T47D (cell line): ENCODE measurements around a stretch of chr3.

GRCh38 chr3:212452-212942 lies 15.9 kb downstream of the CHL1 start:
- RRBS, result no CpG with 5 or more reads among the region's 5 CpGs

- RRBS, result no CpG with 5 or more reads among the region's 6 CpGs
Observed at GRCh38 chr3:3762046-3762619, 37.1 kb upstream of the LRRN1 start.

GRCh38 chr3:4417823-4418342 lies 49.2 kb downstream of the SUMF1 start:
- RRBS, result no CpG with 5 or more reads among the region's 9 CpGs

GRCh38 chr3:4584959-4585207 lies 91.7 kb downstream of the ITPR1 start:
- RRBS, result no CpG with 5 or more reads among the region's 4 CpGs

- RRBS, result no CpG with 5 or more reads among the region's 14 CpGs
Observed at GRCh38 chr3:4713704-4714667, 220.8 kb downstream of the ITPR1 start.

DNA sequence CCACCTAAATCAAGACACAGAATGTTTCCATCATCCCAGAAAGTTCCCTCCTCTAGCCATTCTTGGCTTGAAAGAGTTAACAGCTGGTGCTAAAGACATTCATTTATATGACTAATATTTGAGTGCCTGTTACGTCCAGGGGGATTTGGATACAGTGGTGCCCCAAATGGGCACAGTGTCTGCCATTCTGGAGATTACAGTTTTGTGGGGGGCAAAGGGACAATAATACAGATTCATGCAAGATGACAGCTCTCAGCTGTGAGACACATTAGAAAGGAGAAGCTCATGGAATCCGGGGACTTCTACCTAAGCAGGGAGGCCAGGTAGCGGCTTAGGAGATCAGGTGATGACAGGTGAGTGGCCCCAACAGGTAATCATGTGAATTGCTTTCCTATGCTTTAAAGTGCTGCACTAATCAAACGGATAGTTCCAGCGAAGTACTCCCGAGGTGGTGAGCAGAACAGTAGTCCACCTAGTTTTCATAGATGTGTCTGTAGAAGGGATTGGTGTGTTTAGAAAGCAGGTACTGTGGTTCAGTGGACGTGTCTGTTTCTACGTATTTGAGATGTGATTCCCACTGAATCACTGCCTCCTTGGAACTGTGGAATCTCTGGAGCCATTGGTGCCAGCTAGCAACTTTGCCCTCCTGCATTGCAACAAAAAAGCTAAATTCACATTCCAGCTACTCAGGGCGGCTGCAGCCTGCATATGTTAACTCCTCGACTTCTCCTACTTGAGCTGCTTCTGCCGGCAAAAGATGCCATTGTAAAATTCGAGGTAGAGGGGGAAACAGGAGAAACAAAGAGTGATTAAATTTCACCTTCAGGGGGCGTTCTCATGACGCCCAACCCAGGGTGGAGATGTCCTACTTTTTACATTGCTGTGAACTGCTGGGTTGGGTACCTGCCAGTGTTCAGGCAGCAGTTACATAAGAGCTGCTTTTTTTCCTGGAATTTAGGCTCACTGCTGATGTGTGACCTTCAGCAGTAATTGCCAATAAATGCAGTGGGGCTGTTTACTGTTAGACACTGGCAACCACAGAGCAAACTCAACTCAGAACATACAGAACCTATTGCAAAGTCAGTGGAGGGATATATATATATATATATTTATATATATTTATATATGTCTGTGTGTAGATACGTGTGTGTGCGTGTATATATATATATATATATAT lies 227.3 kb downstream of the ITPR1 start:
- RRBS, result no CpG with 5 or more reads among the region's 16 CpGs

DNA sequence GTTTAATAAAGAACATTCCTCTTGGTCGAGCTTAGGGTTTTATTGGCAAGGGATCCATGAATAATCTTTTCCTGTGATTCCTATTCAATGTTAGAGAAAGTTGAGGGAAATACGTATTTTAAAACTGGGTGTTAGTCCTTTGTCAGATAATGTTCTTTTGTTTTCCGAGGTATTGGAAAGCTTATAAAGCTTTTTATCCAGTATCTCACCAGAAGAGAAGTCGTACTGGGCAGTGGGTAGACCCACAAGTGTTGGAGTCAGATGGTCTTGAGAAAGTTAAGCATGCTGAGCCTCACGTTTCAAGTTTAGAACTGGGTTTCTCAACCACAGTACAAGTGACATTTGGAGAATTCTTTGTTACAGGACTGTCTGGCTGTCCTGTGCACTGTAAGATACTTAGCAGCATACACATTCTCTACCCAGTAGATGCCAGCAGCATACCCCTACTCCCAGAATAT lies 212.3 kb upstream of the BHLHE40 start:
- RRBS, result no CpG with 5 or more reads among the region's 5 CpGs

GRCh38 chr3:4811093-4811821 lies 168.0 kb upstream of the BHLHE40 start:
- RRBS, result no CpG with 5 or more reads among the region's 8 CpGs

DNA sequence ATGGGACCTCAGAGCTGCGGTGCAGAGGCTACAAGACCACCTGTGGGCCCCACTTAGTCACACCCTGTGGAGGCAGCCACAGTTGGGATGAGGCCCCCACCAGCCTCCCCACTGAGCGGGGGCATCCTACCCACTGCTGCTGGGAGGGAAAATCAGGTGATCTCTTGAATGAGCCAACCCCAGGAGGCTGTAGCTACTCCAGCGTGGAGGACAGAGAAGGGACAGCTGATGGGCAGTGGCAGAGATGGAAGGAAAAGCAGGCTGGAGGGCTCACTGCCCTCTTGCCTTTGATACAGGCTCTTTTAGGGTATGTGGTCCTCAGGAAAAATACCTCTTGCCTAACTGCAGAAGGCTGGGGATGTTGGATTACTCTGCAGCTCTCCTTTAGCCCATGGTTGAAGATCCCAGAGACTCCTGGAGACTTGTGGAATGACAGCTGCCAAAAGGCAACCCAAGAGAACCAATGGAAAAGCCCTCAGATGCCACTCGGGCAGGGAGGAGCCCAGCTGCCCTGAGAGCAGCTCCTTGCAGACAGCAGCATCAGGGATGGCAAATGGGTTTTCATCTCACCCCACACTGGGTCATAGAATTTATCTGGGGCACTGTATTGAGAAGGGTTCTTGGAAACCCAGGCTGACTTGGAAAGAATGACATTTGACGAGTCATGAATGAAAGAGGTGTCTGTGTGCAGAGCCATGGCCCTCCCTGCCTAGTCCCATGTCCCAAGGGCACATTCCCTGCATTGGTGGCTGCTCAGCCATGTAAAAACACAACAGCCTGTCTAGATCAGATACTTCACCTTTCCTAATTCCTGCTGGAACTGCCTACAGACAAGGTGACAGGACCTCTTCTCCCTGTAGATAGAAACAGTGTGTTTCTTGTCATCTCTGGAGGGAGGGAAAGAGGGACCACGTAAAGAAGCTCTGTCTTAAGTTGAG lies 158.1 kb upstream of the BHLHE40 start:
- RRBS, result no CpG with 5 or more reads among the region's 6 CpGs

DNA sequence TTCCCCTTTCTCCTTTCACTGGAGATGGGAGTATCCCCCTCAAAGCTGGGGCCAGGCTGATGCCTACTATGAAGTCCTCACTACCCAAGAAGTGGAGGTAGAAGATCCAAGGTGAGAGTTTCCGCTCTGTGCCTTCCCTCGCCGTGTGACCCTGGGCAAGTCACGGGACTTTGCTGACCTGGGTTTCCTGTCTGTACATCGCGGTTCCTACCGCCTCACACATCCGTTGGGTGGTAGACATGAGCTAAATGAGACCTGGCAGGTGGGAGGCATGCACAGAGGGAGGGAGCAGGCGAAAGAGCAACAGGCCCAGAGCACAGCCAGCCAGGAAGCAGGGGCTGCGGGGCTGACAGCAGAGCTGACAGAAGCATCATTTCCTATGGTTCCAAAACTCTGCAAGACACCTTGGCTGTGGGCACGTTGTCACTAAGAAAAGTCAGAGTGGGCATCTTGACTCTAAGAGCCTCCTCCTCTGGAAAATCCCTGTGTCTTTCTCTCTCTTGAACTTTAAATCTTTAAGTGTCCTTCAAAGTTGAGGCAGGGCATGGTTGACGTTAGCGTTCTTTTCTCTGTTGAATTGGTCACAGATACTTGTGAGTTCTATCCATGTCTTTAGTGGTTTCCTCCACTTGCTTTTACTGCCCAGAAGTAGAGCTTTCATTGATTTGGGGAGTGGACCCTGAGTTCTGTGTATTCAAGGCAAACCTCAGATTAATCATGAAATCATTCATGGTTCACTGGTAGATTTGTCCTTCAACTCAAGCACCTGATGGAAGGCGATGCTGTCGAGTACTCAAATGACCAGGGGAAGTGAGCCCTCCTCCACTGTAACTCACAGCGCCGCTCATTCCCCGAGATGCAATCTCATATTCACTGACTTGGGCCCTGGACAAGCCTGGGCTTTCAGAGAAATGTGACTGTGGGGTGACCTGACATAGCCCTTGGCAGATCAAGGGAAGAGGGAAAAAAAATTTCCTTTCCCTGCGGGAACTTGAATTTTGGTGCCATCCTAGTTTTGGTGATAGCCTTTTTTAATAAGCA lies 157.0 kb upstream of the BHLHE40 start:
- RRBS, result no CpG with 5 or more reads among the region's 19 CpGs

GRCh38 chr3:4826825-4827670 lies 152.2 kb upstream of the BHLHE40 start:
- RRBS, result no CpG with 5 or more reads among the region's 13 CpGs

DNA sequence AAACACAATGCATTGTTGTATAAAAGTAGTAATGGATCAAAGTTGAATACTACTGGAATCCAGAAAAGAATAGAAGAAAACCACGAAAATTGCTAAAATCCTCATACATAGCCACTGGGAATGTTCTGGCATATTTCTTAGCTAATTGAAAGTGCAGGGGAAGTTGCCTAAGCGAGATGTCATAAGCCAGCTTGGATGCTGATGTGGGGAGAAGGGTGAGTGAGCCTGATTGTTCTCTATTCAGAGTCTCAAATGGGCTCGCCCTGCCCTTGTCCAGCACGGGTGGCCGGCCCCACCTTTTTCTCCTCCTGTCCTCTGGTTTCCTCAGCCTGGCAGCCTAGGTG lies 151.1 kb upstream of the BHLHE40 start:
- RRBS, result no CpG with 5 or more reads among the region's 5 CpGs

- RRBS, result 2% methylated on average over 22 of the region's 70 CpGs
Observed at GRCh38 chr3:4977836-4978723, 1.2 kb upstream of the BHLHE40 start.

- RRBS, result no CpG with 5 or more reads among the region's 21 CpGs
Observed at GRCh38 chr3:4983215-4983868, 4.1 kb downstream of the BHLHE40 start.

DNA sequence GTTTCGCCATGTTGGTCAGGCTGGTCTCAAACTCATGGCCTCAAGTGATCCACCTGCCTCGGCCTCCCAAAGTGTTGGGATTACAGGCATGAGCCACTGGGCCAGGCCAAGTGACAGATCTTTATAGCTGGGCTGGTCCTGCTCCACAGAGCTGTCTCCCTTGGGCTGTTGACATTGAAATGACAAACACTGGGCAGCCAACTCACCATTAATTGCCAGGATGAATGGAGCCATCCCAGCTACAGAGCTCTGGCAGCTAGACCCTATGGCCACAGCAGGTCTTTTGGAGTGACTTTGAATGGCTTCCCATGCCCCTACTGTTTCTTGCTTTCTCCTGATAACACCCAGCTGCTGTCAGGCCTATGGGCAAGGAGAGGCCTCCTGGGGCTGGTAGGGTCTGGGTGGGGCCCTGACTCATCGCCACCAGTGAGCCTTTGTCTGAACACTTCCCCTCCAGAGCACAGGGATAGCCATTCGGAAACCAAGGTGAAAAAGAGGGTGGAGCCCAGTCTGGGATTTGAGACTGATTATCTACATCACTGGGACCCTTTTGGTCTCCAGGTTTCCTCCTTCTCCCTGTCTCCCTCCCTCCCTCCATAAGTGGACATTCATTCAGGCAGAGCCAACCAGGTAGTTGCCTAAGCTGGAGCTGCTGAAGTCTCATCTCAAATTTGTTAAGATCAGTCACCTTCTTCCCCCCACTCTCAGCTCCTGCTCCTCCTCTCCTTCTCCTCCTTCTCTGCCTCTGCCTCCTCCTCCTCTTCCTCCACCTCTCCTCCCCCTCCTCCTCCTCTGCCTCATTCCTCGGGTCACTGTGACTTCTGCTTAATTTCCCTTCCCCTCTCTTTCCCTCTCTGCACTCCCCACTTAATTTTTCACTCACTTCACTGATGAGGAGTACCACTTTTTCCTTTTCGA lies 34.0 kb downstream of the BHLHE40 start:
- RRBS, result no CpG with 5 or more reads among the region's 6 CpGs

GRCh38 chr3:5023051-5023957 lies 44.1 kb downstream of the BHLHE40 start:
- RRBS, result no CpG with 5 or more reads among the region's 14 CpGs

GRCh38 chr3:7024002-7024440 lies 163.1 kb downstream of the GRM7 start:
- RRBS, result no CpG with 5 or more reads among the region's 6 CpGs

GRCh38 chr3:8460923-8461509 lies 40.6 kb upstream of the LMCD1 start:
- RRBS, result no CpG with 5 or more reads among the region's 3 CpGs

DNA sequence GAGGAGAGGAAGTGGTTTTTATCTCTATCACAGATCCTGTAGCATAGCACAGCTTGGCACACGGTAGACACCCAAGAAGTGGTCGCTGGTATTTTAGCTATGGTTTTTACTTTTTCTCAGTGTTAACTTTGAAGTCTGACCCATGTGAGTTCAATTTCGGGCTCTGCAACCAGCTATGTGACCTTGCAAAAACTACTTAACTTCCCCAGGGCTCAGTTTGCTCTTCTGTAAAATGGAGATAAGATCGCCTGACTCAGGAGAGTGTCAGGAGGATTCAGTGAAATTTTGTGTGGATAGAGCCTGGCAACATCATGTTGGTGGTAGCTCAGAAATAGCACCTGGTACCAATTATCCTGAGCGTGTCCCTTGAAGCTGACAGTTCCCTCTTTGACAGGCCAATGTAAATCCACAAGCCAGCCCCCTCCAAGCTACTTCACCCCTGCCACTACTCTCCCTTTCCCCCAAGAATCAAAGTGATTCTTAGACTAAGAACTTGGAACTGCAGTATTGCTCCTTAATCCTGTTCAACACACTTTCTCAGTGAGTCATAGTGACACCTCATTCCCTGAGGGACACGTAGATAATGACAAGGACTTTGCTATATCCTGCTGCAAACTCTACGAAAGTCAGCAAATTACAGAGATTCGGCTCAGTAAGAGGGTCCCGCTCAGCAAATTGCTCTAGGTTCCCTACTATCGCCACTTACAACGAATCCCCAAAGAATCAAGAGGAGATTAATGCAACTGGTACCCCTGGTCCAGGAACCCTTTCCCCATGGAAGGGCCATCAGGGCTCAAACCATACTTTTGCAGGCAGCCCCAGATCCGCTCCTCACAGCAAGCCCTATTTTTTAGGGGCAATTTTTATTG lies 8.5 kb upstream of the LMCD1 start:
- RRBS, result no CpG with 5 or more reads among the region's 12 CpGs